ENCODE measurements around the genes ZNF283 and ZNF155.

DNA sequence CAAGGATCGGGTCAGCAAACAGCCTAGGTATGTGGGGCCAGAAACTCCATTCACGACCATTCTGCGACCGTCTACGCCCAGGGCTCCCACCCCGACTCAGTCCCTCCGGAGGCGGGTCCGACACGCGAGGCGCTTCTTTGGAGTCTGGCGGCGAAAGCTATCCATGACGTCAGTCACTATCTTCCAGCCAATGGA, 6.6 kb upstream of the CNFN start:
- PRO-cap, result bidirectional peak, plus-strand start outside the sequence, minus-strand start at position 98 of the sequence

GRCh38 chr19:42474689-42475376, 32.1 kb upstream of the CXCL17 start:
- PRO-cap, result no peak

DNA sequence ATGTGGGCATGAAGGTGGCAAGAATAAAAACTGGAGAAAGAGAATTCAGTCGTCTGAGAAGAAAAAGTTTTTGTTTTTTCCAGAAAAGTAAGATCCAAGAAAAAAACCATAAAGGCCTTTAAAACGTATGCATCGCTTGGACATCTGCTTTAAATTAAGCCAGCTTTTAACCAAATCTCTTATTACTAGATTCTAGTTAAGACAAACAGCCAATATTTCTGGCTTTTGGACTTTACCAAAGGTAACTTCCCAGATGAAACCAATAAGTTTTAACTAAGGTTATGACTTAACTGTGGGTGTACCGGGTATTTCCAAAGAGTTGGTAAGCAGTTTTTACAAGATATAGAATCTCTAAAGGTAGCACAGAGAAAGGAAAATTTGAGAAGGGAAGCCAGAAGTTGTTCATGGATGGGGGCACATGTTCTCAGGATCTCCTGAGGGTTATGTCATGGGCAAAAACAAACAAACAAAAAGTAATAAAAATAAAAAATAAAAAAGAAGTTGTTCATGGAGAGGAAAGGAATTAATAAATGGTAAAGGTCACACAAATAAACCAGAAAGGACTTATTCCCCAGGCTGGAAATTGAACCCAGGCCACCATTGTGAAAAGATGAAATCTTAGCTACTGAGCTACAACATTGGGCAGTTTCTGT, 33.9 kb downstream of the CEACAM1 start:
- PRO-cap, result no peak

- PRO-cap, result no peak
Measured at GRCh38 chr19:43325567-43326002, 27.9 kb upstream of the CD177 start.

GRCh38 chr19:43439208-43439752, 24.6 kb downstream of the TEX101 start:
- PRO-cap, result no peak

DNA sequence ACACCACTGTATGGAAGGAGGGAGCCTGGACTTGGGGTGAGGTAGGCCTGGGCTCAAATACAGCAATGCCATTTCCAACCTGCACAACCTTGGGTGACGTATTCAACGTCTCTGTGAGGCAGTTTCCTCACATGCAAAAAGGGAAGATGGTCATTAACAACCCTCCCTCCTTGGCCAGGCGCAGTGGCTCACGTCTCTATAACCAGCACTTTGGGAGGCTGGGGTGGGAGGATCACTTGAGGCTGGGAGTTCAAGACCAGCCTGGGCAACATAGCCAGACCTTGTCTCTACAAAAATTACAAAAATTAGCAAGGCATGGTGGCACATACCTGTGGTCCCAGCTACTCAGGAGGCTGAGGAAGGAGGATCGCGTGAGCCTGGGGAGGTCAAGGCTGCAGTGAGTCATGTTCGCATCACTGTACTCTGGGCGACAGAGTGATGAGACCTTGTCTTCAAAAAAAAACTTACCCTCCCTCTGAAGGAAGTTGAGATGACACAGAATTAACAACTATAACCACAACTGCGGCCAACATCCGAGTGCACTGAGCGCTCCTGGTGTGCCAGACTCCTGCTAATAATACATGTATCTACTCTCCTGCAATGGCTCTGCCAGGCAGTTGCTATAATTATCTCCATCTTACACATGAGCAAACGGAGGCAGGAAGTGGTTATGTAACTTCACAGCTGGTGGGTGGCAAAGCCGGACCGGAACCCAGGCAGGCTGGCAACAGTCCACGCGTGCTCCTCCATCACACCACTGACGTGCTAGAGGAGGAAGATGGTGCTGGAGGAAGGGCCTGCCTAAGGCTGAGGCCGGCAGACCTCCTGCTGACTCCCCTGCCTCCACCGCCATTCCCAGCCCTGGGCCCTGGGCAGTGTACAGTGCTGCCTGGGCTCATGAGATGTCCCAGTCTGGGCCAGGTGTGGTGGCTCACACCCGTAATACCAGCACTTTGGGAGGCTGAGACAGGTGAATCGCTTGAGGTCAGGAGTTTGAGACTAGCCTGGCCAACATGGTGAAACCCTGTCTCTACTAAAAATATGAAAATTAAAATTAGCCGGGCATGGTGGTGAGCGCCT, 12.7 kb downstream of the XRCC1 start:
- PRO-cap, result bidirectional peak, plus-strand start at position 768 of the sequence, minus-strand start at position 559 of the sequence

DNA sequence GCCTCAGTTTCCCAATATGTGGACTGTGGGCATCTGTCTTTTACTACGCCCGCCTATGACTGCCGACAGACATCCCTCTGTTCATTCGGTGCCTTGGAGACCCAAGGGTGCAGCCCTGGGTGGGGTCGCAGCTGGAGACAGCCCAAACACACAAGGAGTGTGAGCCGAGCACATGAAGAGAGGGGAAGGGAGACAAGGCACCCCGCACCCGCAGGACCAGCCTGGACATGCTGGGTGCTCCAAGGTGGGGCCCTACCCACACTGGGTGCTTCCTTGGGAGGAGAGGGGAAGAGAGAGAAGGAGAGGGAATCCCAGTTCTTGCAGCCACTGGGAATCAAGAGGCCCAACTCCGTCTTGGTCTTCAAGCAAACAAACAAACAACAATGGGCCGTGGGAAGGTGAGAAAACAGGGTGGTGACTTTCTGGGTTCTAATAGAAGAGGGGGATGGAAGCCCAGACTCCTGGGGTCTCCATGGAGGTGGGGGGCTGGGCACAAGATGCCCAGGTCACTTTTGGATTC, 981 bp downstream of the PINLYP start:
- PRO-cap, result no peak

GRCh38 chr19:43584129-43584540, 8.5 kb downstream of the PINLYP start:
- PRO-cap, result no peak

- PRO-cap, result no peak
Measured at GRCh38 chr19:43590130-43590653, 5.7 kb downstream of the IRGQ start.

DNA sequence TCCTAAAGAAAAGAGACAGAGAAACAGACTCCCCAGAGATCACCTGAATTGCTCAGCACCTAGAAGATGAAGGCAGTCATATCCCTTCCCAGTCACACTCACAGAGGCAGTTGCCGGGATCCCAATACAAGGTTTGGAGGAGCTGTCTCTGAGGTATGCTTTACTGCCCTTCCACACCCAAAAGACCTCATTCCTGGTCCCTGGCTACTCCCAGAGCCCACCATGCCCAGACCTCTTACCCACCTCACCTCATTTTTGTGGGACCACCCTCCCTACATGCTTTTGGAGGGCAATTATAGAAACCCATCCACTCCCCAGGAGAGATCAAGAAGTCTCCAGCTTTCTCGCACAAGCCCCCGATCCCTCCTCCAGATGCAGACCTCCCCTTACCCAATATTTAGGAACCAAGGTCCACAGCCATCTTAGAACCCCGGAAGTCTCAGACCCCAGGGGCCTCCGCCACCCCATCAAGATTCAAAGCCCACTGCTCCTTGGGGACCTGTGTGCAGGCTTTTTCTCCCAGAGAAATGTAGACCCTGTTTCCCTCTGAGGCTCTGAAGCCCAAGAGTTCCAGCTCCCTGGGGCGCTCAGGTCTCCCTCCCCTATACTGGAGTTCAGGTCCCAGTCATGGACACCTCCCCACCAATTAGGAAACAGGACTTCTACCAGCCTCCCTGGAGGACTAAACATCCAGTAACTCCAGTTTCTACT, 5.0 kb downstream of the IRGQ start:
- PRO-cap, result no peak

GRCh38 chr19:43622737-43623144, 3.3 kb upstream of the ZNF428 start:
- PRO-cap, result no peak

GRCh38 chr19:43623794-43624442, 4.5 kb upstream of the ZNF428 start:
- PRO-cap, result no peak

DNA sequence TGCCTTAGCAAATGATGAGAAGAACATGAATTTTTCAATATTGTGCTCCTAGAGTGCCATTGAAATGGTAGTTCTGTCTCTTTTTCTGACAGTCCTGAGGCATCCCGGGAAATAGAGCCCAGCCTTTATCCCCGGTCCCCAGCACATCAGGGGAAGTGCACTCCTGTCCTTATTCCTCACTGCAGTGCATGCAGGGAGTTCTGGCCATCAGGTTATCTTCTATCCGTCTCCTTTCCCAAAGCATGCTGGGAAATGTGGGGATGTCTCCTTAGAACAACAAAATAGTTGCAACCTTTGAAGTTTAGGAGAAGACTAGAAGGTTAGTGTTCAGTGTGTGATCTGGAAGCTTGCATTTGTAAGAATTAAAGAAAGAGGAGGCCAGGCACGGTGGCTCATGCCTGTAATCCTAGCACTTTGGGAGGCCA, 7.5 kb upstream of the CADM4 start:
- PRO-cap, result no peak

DNA sequence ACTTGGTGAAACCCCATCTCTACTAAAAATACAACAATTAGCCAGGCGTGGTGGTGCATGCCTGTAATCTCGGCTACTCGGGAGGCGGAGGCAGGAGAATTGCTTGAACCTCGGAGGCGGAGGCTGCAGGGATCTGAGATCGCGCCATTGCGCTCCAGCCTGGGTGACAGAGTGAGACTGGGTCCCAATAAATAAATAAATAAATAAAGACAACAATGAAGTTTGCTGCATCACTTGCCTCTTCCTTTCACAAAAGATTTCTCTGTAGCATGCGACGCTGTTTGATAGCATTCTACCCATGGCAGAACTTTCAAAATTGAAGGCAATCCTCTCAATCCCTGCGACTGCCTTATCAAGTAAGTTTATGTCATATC, 4.9 kb upstream of the IRGC start:
- PRO-cap, result no peak

- PRO-cap, result no peak
Measured at GRCh38 chr19:43756175-43756508, 1.4 kb upstream of the SMG9 start.

DNA sequence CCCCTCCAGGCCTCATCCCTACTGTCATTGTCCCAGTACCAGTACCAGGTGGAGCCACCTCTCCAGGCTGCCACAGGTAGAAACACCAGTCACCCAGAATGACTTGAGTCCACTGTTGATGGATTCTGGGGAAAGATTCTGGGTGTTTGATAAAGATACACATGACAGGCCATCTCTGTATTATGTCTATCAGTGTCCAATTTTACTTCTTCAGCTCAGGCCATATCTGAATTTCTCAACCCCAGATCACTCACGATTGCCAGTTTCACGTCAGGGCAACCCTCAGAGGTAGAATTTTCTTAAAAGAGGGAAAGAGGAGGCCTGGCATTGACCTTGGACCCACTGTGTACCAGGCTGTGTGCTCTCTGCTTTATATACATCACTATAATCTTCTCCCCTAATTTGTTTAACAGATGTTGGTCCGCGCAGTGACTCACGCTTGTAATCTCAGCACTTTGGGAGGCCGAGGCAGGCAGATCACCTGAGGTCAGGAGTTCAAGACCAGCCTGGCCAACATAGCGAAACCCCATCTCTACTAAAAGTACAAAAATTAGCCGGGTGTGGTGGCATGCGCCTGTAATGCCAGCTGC, 1.8 kb upstream of the SMG9 start:
- PRO-cap, result no peak

DNA sequence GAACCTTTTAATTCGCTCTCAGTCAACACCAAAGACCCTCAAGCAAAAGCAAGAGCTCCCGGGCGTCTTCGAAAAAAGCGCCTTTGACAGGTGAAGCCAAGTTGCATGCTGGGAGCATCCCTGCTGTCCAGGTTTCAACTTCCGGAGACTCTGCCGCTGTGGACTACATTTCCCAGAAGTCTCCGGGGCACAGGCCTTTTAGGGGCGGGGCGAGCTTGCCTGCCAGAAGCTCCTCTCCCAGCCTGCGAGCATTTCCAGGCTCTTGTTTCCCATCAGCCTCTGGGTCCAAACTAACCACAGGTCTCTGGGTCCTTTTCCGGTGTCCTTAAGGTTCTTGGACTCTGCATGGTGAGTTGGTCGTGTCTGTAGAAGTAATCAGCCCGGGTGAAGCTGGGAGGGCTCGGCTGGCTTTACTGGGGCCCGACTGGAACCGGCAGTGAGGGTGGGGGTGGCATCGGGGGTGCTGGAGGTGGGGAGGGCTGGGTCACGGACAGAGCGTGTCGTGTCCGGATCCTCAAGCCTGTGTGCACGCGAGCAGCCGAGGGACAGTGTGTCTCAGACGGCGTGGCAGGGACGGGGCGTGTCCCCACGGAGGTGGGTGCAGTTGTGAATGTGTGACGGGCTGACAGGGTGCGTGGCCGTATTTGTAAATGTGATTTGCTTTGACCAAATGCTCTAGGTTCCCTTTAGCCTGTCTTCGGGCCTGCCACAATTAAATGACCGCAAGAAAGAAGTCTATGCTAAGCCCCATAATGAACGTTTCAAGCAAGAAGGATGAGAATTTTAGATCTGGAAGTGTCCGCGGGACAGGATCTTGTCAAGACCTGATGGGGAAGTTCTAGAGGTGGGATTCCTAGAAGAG, at the start of gene ZNF283:
Gene ZNF283, plus strand, starts transcription at position 225 of the 862 bp plus-strand sequence.
- PRO-cap, result unidirectional peak, plus-strand start at position 201 of the sequence

GRCh38 chr19:43914361-43914871, 20.7 kb downstream of the ZNF45 start:
- PRO-cap, result no peak

- PRO-cap, result unidirectional peak, plus-strand start at chr19:43984188
Measured at GRCh38 chr19:43983844-43985069, at the start of gene ZNF155. TSS of gene ZNF155 (plus strand) at chr19:43984188.

DNA sequence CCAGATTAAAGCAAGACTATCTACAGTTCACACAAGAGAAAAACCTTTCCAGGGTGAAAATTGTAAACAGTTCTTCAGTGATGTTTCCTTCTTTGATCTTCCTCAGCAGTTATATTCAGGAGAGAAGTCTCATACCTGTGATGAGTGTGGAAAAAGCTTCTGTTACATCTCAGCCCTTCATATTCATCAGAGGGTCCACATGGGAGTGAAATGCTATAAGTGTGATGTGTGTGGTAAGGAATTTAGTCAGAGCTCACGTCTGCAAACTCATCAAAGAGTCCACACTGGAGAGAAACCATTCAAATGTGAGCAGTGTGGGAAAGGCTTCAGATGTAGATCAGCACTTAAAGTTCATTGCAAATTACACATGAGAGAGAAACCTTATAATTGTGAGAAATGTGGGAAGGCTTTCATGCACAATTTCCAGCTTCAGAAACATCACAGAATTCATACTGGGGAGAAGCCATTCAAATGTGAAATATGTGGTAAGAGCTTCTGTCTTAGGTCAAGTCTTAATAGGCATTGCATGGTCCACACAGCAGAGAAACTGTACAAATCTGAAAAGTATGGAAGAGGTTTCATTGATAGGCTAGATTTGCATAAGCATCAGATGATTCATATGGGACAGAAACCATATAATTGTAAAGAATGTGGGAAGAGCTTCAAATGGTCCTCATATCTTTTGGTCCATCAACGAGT, 6.9 kb downstream of the ZNF222 start:
- PRO-cap, result no peak